Right common carotid artery plus branches (tissue), 1 donor: ENCODE measurements around a stretch of chr17.

- PRO-cap: no peak
Observed at GRCh38 chr17:39677472-39678130, 9.3 kb downstream of the PNMT start.

GRCh38 chr17:39711746-39712246 lies 11.9 kb downstream of the ERBB2 start:
- PRO-cap: no peak

- PRO-cap: no peak
Observed at GRCh38 chr17:39724519-39725600, 5.5 kb downstream of the MIEN1 start.

GRCh38 chr17:39920706-39921340 lies 2.4 kb upstream of the GSDMB start:
- PRO-cap: no peak

DNA sequence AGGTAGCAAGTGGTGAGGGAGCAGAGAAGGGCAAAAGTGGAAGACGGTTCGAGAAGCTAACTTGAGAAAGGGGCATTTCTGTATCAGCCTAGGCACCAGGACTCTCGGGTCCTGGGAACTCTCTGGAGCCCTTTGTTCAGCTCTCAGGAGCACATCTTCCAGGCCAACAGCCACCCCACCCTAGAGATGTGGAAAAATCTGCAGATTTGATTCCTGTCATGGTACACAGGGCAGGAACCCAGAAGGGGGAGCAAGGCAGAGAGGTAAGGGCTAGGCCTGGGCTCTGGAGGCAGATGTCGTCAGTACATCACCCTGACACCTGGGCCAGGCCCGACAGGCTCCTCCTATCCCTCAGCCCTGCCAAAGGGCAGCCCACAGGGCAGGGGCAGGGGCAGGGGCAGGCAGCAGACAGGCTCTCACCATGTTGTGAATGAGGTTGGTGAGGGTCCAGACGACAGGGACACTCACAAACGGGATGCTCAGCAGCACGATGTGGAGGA lies 3.7 kb downstream of the ORMDL3 start:
- PRO-cap: no peak

DNA sequence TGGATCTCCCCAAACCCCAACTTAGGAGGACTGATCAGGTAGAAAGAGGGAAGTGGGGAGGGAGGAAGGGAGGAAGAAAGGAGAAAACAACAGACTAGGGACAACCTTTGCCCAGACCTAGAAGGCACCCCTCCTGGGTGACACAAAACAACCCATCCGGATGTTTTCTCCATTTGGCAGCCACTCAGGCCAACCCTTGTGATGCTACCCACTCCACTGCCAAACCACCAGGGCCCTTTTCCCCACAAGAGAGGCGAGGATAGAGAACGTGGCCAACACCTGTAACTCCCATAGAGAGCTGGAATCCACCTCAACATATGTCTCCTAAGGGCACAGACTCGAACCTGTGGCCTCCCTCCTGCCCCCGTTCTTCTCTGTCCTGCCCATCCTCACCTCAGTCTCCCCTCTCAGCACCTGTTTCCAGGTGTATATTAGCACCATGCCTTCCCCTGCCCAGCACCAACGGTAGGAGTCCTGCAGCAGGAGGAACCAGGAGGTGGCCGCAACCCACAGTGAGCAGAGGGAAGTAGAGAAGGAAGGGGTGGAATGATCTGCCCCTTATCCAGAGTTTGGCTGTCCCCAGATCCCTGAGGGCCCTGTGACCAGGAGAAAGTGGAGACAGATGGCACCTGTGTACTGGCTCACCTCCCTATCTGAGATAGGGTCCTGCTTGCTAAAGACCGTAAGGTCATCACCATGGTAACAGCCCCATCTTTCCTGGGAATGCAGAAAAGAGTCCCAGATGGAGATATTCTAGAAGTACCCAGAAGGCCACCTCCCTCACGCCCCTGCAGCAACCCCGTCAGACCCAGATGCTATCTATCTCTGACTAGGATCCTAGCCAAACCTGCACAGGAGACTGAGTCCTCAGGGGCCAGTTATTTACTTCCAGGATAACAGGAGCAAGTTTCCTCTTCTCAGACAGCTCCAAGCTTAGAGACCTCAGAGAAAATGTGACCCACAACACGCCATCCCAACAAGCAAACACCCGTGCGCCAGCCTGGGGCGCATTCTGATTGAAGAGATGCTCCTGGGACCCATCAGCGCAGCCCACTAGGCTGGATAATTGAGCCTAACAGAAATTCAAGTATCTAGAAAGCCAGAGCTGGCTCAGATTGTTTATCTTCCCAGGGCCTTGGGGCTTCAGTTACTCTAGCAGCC lies 2.2 kb downstream of the ORMDL3 start:
- PRO-cap: no peak

GRCh38 chr17:39926408-39927465 lies 664 bp downstream of the ORMDL3 start:
- PRO-cap: unidirectional peak, plus-strand start at chr17:39927028; unidirectional peak, minus-strand start at chr17:39927287; unidirectional peak, minus-strand start at chr17:39927314

GRCh38 chr17:39950674-39951156 lies 12.1 kb upstream of the GSDMA start:
- PRO-cap: no peak

- PRO-cap: no peak
Observed at GRCh38 chr17:39965328-39965853, 2.6 kb downstream of the GSDMA start.

- PRO-cap: no peak
Observed at GRCh38 chr17:39981283-39981463, 566 bp downstream of the PSMD3 start.

DNA sequence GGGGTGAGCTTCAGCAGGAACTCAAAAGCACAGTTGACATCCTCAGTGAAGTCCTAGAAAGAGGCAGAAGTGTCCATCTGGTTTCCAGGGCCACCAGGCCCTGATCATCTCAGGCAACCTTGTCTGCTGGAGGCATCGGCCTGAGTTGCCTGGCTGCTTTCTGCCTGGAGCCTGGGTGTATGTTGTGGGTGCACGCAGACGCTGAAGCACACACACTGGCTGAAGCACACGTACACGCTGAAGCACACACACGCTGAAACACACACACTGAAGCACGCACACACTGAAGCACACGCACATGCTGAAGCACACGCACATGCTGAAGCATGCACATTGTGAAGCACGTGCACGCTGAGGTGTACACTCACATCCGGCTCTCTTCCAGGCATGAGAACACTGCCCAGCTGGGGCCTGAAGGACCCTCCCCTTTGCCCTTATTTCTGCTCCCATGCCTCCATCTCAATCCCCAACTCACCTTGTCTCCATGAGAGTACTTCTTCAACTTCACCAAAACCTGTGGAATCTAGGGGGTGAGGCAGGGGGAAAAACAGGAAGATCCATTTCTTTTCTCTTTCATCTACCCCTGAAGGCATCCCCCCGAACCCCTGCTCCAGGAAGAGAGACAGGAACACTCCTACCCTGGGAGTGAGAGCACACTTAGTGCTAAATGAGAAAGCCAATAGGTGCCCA lies 16.5 kb downstream of the CSF3 start:
- PRO-cap: no peak

DNA sequence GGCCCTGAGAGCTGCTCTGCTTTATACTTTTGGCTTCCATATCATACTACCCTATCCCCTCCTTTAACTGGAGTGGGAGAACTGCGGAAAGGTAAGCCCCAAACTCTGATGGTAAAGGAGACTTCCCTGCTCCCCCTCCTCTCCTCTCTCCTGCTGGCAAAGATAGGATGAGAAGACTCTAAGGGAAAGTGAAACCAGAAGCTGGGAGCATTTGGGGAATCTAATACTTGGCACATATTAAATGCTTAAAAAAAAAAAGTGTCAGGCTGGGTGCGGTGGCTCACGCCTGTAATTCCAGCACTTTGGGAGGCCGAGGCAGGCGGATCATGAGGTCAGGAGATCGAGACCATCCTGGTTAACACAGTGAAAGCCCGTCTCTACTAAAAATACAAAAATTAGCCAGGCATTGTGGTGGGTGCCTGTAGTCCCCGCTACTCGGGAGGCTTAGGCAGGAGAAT lies 4.2 kb upstream of the MED24 start:
- PRO-cap: no peak

GRCh38 chr17:40069778-40070619 lies 7.2 kb downstream of the THRA start:
- PRO-cap: bidirectional peak, plus-strand start at chr17:40070115, minus-strand start at chr17:40069927

DNA sequence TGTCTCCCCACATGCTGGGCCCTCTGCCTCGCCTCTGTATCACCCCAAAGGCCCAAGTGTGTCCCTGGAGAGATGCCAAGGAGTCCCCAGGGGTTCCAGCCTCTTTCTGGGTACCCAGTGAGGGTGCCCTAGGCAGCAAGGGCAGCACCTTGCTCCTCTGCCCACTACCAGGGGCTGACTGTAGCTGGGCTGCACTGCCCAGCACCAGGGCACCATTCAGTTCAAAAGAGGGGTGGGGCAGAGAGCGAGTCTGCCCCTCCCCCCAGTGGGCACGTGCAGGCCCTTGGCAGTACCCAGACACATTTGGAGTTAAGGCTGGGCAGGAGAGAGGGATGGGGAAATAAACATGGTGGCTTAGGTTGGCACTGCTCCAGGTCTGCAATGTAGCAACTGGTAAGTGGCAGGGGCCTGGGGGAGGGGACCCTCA lies 9.0 kb downstream of the THRA start:
- PRO-cap: bidirectional peak, plus-strand start outside the sequence, minus-strand start at position 180 of the sequence

- PRO-cap: bidirectional peak, plus-strand start at chr17:40113215, minus-strand start at chr17:40112897; bidirectional peak, plus-strand start at chr17:40113555, minus-strand start at chr17:40113272
Observed at GRCh38 chr17:40112459-40113525, 9.0 kb upstream of the MSL1 start.

GRCh38 chr17:40122470-40122917 lies 723 bp downstream of the MSL1 start:
- PRO-cap: bidirectional peak, plus-strand start at chr17:40122664, minus-strand start at chr17:40122680

DNA sequence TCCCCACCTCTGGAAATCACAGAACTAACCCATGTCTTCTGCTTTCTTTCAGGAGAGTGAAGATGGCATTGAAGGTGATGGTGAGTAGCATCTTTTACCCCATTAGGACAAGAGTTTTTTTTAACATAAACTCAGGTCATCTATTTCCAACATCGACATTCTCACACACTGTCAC lies 705 bp downstream of the CASC3 start:
- PRO-cap: no peak

- PRO-cap: no peak
Observed at GRCh38 chr17:40150107-40150644, 9.8 kb downstream of the CASC3 start.

DNA sequence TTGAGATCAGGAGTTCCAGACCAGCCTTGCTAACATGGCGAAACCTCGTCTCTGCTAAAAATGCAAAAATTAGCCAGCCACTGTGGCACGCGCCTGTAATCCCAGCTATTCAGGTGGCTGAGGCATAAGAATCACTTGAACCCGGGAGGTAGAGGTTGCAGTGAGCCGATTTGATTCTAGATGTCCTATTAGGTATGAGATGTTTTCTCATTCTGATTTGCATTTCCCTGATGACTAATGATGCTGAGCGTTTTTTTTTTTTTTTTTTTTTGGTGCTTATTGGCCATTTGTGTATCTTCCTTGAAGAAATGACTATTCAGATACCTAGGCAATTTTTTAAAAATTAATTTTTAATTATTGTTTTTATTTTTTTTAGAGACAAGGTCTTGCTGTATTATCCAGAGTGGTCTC lies 13.5 kb downstream of the CASC3 start:
- PRO-cap: no peak

DNA sequence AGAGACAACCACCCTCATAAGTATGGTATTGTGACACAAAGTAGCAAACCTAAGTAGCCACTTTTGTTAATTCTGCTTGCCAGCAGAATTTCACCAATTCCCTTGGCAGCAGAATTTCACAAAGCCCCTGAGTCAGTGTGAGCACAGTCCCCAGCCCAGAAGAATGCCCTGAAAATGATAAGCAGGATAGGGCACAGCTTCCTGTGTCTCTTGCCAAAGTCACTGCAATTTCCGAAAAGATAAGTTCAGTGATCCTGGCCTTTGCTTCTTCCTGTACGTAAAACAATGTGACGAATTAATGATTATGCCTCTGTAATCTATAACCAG lies 16.0 kb upstream of the WIPF2 start:
- PRO-cap: no peak